Mucosa of descending colon (tissue), 1 donor: ENCODE measurements around the genes SMG5, CRABP2 and SH2D2A.

- PRO-cap, result no peak
Measured at GRCh38 chr1:156097581-156098202, 15.4 kb upstream of the MEX3A start.

DNA sequence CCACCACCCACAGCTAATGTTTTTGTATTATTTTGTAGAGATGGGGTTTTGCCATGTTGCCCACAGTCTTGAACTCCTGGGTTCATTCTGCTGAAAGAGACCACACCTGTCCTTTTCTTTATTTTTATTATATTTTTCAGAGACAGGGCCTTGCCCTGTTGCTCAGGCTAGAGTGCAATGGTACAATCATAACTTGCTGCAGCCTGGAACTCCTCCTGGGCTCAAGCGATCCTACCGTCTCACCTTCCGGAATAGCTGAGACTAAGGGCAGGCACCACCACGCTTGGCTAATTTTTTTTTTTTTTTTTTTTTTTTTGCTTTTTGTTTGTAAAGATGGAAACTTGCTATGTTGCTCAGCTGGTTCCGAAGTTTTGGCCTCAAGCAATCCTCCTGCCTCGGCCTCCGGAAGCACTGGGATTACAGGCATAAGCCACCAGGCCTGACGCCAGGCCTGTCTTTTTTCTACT lies 3.2 kb downstream of the LMNA start:
- PRO-cap, result no peak

- PRO-cap, result no peak
Measured at GRCh38 chr1:156133914-156134694, 19.3 kb upstream of the SEMA4A start.

- PRO-cap, result no peak
Measured at GRCh38 chr1:156199895-156200572, 6.1 kb downstream of the SLC25A44 start.

DNA sequence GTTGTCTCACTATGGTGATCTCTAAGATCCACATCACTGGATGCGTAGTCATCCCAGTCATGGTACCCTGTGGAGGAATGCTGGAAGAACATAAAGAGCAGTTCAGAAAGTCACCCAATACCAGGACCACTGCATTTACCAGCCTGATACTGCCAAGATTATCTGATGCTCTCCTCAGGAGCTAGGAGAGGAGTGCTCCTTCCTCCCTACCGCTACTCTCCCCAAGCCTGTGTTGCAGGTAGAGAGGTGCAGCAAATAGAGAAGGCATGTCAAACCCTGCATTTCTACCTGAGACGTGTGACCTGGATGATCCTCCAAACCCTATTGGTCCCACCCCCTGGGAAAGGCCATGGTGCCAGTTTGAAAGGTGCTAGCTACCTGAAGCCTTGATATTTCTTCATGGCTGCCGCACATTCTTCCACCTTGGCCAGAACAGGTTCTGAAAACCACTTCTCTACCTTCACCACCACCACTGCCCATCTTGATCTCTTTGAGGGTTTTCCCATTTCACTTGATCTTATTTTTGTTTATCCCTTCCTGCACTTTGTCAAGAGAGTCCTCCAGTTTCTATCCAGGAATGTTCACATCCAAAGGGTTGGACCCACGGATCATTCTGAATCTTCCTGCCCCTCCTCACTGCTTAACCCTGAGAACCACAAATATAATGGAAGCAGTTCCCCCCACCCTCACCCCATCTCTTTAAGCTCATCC lies 1.1 kb upstream of the PMF1 start:
- PRO-cap, result no peak

DNA sequence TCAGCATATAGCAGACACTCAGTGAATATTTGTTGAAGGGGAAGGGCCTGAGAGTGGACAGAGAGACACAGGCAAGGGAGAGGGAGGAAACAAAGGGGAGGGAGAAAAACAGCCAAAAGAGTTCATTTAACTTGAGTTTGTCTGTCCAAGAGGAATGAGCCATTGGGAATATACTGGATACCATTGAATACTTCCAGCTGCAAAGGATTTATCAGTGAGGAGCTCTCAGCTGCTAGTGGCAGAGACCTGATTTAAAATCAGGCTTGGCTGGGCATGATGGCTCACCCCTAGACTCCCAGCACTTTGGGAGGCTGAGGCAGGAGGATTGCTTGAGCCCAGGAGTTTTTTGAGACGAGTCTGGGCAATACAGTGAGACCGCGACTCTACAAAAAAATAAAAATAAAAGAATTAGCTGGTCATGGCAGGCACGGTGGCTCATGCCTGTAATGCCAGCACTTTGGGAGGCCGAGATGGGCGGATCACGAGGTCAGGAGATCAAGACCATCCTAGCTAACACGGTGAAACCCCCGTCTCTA lies 11.4 kb upstream of the BGLAP start:
- PRO-cap, result no peak

DNA sequence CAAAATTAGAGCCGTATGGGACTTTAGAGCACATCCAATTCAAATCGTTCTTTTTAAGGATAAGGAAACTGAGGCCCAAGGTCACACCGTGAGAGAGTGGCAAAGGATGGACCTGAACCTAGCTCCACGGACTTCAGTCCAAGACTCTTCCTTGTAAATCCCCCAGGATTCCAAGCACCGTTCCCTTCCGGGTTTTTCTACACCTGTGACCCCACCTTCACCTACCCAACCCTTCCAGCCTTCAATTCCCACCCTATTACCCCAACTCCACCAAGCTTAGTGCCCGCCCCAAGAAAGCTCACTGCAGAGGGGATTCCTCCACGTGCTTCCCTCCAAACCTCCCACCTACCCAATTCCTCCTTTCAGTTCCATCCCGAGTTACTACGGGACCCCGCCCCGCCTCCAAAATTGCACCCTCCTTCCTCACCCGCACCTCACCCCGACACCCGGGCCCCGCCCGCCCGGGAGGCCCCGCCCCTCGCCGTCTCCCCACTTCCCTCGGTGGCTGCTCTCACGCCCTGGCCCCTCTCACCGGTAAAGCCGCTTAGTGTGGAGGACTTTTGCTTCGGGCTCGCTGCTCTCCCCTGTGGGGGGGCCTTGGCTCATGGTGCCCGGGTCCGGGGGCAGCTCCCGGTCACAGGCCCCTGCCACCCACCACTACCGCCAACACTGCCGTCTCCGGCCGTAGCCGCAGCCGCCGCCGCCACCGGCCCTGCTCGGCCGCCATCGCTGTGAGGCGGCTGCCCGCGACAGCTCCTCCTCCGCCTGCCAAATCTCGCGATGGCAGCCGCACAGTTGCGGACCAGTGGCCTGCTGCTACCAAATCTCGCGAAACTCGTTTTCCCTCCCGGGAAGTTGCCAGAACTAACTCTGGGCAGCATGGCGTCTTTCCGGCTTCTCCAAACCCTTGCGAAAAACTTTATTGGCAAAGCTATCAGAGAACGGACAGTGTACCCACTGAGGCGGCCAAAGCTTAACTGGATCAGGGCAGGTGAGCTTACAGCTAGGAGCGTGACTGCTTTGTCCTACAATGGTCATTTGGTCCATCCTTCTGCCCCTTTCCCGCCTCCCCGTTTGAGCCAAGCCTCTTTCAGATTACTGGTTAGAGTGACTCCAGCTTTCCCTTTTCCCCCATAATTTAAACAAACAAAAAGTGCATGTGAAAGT lies at the start of gene SMG5:
SMG5 (minus strand) TSS at position 751 of the 1,167 bp plus-strand sequence.
- PRO-cap, result bidirectional peak, plus-strand start at position 193 of the sequence, minus-strand start at position 142 of the sequence; bidirectional peak, plus-strand start at position 492 of the sequence, minus-strand start at position 410 of the sequence; bidirectional peak, plus-strand start at position 980 of the sequence, minus-strand start at position 733 of the sequence

GRCh38 chr1:156467710-156468322 lies 32.8 kb downstream of the MEF2D start:
- PRO-cap, result no peak

GRCh38 chr1:156481716-156482184 lies 18.8 kb downstream of the MEF2D start:
- PRO-cap, result no peak

- PRO-cap, result no peak
Measured at GRCh38 chr1:156487626-156488392, 12.8 kb downstream of the MEF2D start.

- PRO-cap, result no peak
Measured at GRCh38 chr1:156494100-156494887, 6.3 kb downstream of the MEF2D start.

DNA sequence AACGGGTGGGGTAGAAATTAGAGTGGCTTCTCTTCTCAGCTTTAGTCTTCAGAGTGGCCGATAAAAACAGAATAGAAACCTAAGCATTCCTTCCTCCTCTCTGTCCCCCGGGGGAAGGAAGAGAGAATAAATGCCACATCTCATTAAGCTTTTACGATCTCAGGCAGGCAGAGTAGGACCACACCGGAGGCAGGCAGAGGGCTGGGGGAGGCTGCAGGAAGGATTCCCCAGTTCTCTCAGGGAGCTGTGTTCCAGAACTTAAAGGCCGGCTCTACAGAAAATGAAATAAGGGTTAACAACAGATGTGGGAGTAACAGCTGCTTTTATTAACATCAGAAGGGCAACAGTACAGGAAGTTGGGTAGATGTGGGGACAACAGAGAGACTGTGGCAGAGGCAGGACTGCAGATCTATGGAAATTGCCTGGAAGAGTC lies 24.5 kb upstream of the MEF2D start:
- PRO-cap, result unidirectional peak, plus-strand start at position 156 of the sequence

- PRO-cap, result no peak
Measured at GRCh38 chr1:156602601-156603007, 11.0 kb downstream of the NAXE start.

DNA sequence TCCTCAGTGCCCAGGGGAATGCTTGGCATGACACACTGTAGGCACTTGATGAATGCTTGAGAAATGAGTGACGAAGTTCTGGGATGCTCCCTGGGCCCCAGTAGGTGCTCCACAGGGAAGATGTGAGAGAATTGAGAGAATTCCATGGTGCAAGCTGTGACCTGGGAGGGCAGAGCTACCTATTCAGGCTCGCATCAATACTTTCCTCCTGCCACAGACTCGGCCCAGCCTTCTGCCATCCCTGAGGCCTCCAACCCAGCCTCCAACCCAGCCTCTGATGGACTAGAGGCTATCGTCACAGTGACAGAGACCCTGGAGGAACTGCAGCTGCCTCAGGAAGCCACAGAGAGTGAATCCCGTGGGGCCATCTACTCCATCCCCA lies 9.3 kb downstream of the BCAN start:
- PRO-cap, result no peak

GRCh38 chr1:156691507-156692197 lies 13.7 kb downstream of the CRABP2 start:
- PRO-cap, result no peak

GRCh38 chr1:156693862-156695039 lies 11.1 kb downstream of the CRABP2 start:
- PRO-cap, result no peak

- PRO-cap, result no peak
Measured at GRCh38 chr1:156705323-156706314, at the start of gene CRABP2. TSS of gene CRABP2 (minus strand) at chr1:156705583.

DNA sequence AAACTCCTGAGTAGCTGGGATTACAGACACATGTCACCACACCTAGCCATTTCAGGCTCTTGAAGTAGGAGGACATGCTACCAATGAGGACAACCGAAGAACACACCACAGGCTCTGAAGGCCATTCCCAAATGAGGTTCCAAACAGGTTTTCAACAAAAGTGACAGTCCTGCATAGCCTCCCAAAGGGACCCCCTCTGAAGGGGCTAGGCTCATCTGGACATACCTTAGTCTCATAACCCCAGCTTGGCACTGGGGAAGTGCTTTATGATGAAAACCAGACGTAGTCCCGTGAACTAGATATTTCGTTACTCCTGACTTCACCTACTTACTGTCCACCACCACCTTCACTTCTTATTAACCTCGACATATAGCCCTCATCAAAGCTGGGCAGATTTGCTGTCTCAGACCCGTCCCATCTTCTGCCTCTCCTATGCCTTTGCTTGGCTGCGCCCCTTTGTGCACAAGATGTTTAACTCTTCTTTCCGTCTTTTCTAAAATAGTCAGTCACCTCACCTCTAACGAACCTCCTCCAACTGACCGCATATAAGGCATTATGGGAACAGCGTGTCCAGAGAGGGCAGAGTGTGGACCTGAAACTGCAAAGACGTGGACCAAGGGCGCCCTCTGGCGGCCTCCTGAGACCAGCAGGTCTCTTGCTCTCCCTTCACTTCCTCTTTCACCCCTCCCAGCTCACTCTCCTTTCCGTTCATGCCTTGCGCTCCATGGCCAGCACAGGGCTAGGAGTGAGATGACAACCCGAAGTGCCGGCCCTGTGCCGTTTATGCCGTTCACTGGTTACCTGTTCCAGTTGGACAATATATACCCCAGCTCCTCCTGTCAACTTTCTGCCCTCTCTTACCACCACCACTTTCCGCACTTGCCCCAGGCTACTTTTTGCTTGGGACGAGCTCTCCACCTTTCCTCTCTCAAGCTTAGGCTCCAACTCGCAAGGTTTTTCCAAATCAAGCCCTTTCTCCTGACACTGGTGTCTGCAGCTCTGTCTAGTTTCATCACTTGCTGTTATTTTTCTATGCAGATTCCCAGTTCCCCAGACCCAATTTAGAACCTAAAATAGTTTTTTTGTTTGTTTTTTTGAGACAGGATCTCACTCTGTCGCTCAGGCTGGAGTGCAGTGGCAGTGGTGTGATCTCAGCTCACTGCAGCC lies 2.5 kb upstream of the METTL25B start:
- PRO-cap, result no peak

DNA sequence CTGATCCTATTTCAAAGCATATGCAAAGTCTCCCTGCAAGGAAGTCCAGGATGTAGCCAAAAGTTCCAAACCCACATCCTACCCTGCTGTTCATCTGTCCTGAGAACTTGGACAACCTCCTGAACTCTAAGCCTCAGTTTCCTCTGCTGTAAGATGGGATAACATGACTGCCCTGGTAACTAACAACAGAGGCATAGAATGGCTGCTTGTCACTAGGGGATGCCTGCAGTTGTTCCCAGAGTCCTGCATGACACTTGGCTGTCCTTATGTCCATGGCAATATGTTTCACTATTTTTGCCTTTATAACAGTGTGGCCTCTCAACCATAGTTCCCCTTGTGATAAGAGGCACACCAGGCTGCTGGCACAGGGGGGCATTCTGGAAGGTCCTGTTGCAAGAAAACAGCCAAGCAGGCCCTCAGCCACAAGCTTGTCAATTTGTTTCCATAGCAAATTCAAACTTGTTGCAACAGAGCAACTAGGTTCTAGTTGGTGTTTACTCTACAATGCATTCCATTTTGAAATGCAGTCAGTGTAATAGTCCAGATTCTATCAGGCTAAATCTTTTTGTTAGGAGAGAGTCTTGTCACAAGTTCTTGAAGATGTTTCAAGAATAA lies 1.5 kb upstream of the HDGF start:
- PRO-cap, result no peak

DNA sequence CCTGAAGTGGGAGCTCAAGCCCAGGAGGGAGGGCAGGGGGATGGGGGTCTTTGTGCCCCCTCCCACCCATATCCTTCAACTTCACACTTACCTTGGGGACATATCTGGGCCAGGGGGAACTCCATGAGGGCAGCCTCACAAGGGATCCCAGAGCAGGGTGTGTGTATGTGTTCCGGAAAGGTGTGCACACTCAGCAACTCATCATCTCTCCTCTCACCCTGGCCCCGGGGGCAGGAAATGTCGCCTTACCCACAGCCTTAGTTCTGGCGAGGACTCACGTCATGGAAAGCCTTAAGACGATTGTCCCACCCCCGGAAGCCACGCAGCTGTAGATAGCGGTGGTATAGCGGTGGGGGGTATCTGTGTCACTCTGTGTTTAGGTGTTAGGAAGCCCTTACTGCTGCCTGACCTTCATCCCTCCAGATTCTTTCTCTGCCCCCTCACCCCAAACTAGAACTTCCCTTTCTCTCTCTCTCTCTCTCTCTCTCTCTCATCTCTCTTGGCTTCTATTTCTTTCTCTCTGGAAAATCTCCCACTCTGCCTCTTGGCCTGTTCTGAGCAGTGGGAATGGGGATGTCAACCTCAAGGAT lies at the start of gene SH2D2A:
SH2D2A (minus strand) TSS at position 265 of the 590 bp plus-strand sequence.
- PRO-cap, result bidirectional peak, plus-strand start at position 373 of the sequence, minus-strand start at position 220 of the sequence